Prostate gland (tissue), 2 donors: Measurements from ENCODE around the gene SLC25A15.

DNA sequence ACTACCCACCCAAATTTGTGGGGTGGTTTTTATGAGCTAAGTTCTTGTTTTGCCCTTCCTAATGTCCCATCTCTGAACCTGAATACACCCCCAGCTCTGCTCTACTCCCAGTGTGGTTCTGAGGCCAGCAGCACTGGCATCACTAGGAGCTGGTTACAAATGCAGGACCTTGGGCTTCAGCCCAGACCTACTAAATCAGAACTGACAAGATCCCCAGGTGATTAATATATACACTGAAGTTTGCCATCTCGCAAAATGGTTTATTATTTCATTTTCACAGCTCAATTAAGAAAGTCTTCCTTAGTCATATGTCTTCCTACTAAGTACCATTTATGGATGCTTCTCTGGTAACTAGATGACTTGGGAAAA is 67.9 kb downstream of the FOXO1 start:
- PRO-cap, result unidirectional peak, minus-strand start at position 120 of the sequence
- RAMPAGE, long total RNA, 2 experiments, result no peak in any of the 2 experiments

- PRO-cap, result no peak
- RAMPAGE, long total RNA, 2 experiments, result no peak in any of the 2 experiments
Observed at GRCh38 chr13:40605519-40606273, 60.7 kb downstream of the FOXO1 start.

DNA sequence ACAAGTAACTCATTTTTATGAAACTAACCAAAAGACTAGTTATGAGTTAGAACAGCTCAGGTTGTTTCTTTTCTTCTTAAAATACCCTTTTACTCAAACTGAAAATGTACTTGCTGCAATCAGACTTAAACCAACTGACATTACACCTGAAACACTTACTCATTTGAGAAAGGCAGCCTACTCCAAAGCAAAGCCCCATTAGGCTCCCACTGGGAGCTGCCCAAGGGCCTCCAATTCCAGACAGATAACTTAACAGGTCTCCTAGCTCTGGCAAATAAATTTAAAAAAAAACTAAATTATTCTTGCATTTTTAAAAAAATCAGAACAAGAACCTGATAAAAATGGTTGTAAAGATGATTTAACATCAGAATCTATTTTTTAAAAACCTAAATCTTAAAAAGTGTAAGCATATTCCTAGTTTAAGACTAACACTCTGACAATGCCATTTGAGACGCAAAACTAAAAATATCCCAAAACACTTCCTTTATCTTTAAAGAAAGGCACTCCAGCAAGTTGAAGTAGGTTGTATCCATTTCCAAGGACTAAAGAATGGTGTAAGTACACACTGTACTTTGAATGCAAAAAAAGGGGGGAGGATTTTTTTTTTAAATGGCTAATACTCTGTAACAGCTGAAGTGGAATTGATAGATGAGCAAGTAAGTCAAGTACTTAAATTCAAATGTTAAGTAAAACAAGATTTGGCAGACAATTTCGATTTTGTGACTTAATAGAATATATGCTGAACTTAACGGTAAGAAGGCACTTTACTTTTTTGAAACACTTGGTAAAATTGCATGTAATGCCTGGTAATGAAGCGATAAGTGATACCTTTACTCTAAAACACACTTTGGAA is 3.3 kb downstream of the FOXO1 start:
- PRO-cap, result no peak
- RAMPAGE, long total RNA, 2 experiments, result no peak in any of the 2 experiments

DNA sequence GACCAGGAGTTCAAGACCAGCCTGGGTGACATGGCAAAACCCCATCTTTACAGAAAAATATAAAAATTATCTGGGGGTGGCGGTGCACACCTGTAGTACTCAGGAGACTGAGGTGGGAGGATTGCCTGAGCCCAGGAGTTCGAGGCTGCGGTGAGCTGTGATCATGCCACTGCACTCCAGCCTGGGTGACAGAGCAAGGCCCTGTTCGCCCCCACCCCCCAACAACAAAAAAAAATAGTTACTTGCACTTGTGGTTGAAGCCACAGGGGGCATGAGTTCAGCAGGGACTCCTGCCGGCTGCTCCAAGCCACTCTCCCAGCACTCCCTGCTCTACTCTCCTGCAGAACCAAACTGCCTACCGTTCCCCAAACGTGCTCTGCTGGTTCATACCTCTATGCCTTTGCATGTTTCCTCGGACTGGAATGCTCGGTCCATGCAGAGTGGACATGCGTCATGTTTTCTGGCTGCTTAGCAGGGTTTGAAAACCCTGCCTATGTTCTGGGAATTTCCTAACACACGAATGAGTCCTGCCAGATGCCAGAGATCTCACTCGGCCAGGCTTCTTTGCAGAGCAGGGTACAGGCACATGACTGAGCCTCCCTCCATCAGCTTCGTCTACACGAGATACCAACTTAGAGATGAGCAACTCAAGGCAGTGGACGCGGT is 8.6 kb upstream of the SLC25A15 start:
- PRO-cap, result no peak
- RAMPAGE, long total RNA, 2 experiments, result no peak in any of the 2 experiments

DNA sequence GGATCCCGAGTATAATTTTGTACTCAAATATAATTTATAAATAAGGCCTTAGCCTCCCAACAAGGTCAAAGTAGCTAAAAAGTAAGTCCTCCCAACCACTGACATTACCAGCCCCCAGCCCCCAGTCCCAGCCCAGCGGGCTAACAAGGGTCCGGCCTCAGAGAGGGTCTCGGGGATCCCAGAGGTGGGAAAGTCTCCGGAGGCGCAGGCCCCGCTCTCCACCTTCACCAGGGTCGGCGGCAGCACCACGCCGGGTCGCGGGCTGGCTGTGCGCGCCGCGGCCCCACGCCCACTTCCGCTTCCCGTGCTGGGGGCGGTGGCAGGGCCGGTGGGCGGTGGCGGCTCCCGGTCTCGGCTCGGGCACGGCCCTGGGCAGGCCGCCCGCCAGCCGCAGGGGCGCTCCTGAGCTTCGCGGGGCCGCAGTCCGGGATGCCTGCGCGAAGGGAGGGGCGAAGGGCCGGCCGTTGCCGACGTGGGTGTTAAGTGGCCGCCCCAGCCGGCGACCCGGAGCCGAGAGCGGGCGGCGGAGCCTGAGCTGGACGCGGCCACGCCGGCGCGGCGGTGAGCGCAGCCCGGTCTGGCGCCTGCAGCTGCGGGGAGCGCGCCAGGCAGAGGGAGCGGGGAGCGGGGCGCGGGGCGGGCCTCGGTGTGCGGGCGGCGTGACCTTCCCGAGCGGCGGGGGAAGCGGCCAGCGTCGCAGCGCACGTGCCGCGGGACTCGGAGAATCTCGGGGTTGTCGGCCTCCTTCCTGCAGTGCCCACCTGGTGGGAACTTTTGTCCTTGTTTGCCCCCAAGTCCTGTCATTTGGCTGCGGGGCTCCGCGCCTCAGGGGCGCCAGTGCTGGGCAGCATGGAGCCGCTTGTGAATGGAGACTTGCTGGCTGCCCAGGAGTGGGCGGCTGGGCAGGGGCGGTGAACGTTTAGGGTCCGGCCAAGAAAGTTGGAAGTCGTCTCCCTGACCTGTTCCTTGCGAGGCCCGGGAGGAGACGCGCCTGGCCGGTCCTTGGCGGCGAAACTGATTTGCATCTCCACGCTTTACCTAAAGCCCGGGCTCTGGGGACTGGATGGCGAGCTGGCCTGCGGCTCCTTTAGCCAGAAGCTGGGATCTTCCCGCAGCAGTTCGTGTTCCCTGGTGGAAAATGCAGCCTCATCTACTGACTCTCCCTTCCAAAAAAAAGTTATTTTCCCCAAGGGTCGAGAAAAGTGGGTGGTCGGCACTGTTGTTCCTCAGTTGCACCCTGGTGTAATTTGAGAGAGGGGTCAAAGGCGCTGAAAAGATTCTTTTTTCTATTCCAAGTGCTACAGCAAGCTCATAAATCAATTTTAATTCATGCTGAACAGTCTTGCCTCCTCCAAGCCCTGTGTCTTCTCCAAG is at the start of gene SLC25A15:
SLC25A15 (plus strand) TSS at position 509 of the 1,374 bp plus-strand sequence.
- PRO-cap, result bidirectional peak, plus-strand start at position 509 of the sequence, minus-strand start at position 287 of the sequence; bidirectional peak, plus-strand start at position 611 of the sequence, minus-strand start at position 579 of the sequence; unidirectional peak, minus-strand start at position 1,016 of the sequence
- RAMPAGE, long total RNA, 2 experiments, result no peak in any of the 2 experiments

DNA sequence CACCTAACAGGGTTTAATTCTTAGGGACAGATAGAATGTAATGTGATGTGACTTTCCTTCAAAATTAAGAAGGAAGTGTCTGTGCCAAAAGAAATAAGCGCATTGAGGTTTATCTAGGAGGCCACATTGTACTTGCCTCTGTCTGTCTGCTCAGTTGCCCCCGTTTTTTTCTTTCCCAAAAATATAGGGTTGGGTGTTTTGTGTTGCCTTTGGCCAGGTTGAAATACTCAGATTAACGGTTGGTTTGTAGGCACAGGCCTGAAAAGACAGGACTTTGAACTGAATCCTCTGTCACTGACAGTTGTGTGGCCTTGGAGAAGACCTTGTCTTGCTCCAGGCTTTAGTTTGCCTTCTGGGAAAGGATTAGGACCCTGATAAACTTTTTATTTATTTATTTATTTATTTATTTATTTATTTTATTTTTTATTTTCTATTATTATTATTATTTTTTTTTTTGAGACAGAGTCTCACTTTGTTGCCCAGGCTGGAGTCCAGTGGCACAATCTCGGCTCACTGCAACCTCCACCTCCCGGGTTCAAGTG is 1.6 kb downstream of the SLC25A15 start:
- PRO-cap, result no peak
- RAMPAGE, long total RNA, 2 experiments, result no peak in any of the 2 experiments

DNA sequence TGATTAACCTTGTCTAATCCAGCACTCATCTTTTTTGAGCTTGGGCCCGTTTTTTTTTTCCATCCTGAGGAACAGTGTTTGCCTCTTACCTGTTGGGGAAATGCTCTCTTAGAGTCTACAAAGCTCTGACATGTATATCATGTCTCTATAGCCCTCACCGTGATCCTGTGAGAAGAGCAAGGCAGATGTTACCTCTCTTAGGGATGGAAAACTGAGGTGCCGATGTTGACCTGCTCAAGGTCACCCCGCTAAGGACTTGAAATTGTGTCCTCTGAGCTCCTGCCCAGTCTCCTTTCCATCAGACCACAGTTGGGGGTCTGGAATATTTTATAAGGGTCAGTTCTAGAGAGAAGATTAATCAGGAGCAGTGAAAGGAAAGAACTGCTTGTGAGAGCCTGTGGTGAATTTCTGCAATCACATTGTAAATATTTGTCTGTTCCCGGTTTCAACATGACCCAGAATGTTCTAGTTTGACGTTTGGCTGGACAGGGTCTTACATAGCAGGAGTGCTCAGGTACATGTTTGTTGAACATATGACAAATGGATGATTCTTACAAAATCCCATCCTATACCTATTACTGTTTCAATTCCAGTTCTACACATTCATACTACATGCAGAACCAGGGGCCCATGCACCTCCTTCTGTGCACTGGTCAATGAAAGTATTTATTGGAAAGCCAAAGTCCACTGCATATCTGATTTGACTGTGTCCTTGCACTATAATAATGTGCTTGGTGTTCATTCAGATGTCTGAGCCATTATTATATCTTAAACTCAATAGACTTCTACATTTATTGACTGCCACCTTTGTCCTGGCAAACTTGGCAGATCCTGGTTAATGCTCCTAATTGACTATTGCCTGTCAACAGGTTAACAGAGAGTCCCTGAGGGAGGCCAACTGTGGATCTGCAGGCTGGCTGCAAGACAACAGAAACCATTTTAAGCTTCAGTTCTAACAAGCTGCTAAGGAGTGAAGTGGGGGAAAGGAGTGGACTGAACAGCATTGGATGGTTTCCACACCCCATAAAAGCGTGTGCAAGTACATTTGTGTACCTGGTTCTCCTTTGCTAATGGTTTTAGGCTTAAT is 12.2 kb downstream of the SLC25A15 start:
- PRO-cap, result no peak
- RAMPAGE, long total RNA, 2 experiments, result no peak in any of the 2 experiments

DNA sequence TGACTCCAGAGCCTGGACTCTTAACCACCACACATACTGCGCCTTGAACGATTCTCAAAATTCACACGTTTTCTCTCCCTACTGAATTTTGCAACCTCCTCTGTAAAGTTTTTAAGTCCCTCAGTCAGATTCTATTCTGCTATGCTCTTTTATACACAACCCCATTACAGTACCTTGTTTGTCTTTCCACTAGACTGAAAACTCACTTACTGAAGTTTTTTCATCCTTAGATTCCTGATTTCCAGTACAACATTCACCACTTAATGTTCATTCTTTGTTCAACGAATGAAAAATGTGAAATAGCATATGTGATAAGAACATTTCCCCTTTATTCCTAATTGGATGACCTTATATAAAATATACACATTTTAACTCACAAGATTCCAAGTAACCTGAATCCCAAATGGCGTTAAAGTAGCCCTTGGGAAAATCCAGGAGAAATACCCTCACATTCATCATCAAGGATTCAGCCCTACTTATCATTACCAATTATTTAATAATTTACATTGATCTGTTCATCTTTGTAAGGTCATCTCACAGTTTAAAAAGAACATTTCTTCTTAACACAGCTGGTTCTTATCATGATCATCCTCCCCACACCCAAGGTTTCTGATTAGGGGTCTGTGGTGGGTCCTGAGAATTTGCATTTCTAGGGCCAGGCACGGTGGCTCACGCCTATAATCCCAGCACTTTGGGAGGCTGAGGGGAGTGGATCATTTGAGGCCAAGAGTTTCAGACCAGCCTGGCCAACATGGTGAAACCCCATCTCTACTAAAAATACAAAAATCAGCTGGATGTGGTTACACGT is 101.7 kb downstream of the ELF1 start:
- PRO-cap, result no peak
- RAMPAGE, long total RNA, 2 experiments, result no peak in any of the 2 experiments

- PRO-cap, result no peak
- RAMPAGE, long total RNA, 2 experiments, result no peak in any of the 2 experiments
Observed at GRCh38 chr13:40933378-40934077, 85.6 kb downstream of the ELF1 start.

DNA sequence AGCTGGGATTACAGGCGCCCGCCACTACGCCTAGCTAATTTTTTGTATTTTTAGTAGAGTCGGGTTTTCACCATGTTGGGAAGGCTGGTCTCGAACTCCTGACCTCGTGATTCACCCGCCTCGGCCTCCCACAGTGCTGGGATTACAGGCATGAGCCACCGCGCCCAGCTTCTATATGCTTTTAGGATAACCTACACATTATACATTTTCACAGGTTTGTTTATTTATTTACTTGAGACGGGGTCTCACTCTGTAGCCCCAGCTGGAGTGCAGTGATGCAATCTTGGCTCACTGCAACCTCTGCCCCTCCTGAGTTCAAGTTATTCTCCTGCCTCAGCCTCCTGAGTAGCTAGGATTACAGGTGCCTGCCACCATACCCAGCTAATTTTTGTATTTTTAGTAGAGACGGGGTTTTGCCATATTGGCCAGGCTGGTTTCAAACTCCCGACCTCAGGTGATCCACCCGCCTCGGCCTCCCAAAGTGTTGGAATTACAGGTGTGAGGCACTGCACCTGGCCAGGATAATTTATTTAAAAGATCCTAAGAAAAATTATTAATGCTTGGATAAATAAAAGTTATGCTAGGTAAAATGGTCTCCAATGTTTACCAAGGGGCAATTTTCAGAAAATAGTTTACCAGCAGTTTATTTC is 81.4 kb downstream of the ELF1 start:
- PRO-cap, result no peak
- RAMPAGE, long total RNA, 2 experiments, result no peak in any of the 2 experiments

DNA sequence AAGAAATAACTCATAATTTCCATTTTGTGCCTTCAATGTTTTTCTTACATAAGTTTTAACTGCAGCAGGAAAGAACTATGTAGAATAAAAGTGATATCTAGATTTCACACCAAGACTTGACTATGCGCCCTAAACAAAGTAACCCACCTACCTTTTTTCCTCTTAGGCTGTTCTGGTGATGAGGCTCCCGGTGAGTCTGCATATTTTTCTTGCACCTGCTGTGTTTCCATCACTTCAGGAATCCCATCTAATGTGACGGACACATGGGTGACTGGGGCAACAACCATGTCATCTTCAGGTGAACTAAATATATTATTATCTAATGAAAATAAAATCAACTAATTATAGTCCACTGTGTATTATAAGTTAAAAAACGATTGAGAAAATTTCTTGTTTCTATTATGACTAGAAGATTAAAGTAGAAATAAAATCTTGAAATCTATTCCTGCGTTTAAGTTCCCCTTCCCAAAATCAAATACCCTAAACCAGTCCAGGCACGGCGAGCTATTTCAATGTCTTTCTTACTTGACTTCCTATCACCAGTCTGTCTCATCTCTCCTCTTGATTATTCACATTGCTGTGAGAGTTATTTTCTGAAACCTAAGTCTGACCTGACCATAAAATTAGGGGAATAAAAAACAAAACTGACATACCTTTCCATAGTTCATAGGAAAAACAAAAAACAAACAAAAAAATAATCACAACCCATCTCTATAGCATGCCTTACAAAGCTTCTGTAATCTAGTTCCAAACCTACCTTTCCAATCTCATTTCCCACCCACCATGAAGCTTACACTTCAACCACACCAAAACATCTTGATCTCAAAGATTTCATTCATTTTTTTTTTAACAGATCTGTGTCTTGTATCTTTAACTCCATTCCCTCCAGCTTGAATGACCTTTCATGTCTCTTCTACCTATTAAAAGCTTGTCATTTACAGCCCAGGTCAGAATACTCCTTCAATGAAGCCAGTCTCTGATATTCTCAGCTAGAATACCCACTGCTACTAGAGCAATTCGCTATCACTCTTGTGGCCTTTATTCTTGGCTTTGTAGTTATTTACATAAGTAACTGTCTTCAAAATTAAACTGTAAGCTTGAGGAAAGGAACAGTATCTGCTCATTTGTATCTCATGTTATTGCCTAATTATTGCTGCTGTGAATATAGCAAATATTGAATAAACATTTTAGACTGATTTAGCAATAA is 69.1 kb downstream of the ELF1 start:
- PRO-cap, result no peak
- RAMPAGE, long total RNA, 2 experiments, result no peak in any of the 2 experiments

- PRO-cap, result no peak
- RAMPAGE, long total RNA, 2 experiments, result no peak in any of the 2 experiments
Observed at GRCh38 chr13:40957358-40957738, 61.8 kb downstream of the ELF1 start.

GRCh38 chr13:40999346-41000031 is 19.6 kb downstream of the ELF1 start:
- PRO-cap, result no peak
- RAMPAGE, long total RNA, 2 experiments, result no peak in any of the 2 experiments

DNA sequence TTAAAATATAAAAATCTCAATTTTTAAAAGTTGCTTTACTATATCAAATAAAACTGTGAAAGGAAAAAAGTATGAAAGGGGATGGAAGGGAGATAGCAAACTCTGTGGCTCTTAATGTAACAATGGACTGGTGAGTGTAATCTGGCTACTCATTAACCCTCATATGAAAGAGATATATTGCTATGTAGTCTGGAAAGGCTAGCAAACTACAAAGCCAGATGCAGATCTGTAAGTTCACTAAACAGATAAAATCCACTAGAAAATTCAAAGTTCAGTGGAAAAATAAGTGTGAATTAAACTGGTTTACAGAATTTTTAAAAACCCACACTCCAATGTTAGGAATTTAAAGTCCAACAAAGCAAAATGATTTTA is 466 bp upstream of the ELF1 start:
- PRO-cap, result no peak
- RAMPAGE, long total RNA, 2 experiments, result no peak in any of the 2 experiments

DNA sequence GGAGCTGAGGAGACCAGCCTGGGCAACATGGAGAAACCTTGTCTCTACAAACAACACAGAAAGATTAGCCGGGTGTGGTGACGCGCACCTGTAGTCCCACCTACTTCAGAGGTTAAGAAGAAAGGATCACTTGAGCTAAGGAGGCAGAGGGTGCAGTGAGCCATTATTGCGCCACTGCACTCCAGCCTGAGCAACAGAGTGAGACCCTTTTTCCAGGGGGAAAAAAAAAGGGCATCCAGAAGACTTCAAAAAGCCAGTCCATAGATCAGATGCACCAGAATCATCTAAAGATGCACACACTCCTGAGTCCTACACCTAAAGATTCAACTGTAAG is 19.9 kb upstream of the WBP4 start:
- PRO-cap, result no peak
- RAMPAGE, long total RNA, 2 experiments, result no peak in any of the 2 experiments

DNA sequence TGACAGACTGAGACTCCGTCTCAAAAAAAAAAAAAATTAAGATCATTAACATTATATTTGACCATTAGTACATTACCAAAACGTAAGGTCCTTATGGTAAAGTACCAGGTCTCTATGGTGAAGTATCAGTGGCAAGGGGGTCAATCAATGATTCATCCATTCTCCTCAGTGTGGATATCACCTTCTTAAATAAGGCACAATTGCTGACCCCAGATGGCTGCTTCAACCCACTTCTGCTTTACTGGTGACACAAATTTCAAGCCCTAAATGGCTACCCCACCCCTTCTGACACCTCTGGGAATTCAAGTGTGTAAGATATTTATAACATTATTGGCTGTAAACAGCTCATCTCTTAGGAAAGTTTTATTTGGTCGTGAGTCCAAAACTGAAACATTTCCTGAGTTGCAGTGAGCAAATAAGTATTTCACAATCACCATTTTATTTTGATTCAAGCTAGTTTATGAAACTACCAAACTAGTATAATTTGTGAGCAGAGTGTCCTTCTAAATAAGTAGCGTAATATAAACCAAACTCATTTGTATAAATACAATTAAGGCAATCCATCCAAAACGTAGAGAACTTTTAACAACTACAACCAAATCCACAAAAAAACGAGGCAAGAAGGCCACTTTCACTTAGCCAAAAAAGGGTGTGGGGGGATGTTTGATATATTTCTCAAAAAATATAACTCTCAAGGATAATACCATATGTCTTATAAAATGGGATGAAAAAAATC is 7.8 kb upstream of the WBP4 start:
- PRO-cap, result no peak
- RAMPAGE, long total RNA, 2 experiments, result no peak in any of the 2 experiments

DNA sequence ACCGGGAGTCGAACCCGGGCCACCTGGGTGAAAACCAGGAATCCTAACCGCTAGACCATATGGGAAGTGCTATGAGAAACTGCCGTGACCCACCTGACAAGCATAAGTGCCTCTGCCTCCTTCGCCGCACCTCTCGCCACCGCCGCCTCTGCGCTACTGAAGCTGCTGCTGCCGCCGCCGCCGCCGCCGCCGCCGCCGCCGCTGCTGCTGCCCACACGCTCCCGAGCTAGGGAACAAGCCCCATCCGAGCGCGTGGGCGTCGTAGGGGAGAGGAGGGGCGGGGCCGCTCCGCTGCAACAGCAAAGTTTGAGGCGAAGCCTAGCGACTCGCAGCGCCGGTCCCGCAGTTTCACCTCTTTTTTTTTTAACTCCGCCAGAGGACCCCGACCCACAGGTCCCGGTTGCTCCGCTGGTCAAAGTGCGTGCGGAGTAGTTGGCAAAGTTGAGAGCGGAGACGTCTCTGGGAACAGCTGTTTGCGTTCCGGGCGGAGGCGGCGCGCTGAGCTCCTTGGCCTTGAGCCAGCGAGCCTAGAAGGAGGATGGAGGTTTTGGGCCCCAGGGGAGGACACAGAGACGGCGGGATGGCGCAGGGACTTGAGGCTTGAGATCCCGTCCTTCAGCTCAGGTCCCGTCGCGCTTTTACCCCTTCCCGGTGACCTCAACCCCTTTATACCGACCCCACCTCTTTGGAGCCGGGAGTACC is 413 bp upstream of the WBP4 start:
- PRO-cap, result bidirectional peak, plus-strand start at position 103 of the sequence, minus-strand start at position 158 of the sequence; bidirectional peak, plus-strand start at position 296 of the sequence, minus-strand start at position 196 of the sequence; bidirectional peak, plus-strand start at position 567 of the sequence, minus-strand start at position 443 of the sequence; bidirectional peak, plus-strand start outside the sequence, minus-strand start at position 640 of the sequence
- RAMPAGE, long total RNA, 2 experiments, result start-site peak on the plus strand in 1 of 2 experiments, centred at position 300 of the sequence, 13 reads per replicate; start-site peak on the minus strand in 2 of 2 experiments, centred at positions 178 to 650 of the sequence, 26 to 116 reads per replicate

DNA sequence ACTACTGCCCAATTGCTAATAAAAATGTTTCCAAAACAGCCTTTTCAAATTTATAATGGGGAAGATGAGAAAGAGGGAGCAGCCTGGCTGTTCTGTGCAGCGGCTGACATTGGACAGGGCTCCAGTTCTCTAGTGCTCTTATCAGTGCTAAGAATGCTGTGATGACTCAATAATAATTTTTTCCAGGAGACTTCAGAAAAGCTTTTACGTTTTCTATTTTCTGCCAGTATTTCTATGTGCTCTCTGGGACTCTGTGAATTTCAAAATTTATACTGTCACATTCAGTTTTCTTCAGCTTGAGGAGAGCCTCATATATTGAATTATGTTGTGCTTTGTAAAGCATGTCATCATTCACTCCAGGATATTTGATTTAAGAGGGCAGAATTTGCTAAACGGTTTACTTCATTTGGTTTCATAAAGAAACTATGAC is 209.6 kb downstream of the VWA8 start:
- PRO-cap, result no peak
- RAMPAGE, long total RNA, 2 experiments, result no peak in any of the 2 experiments

- PRO-cap, result no peak
- RAMPAGE, long total RNA, 2 experiments, result no peak in any of the 2 experiments
Observed at GRCh38 chr13:41865280-41866130, 95.4 kb downstream of the VWA8 start.

DNA sequence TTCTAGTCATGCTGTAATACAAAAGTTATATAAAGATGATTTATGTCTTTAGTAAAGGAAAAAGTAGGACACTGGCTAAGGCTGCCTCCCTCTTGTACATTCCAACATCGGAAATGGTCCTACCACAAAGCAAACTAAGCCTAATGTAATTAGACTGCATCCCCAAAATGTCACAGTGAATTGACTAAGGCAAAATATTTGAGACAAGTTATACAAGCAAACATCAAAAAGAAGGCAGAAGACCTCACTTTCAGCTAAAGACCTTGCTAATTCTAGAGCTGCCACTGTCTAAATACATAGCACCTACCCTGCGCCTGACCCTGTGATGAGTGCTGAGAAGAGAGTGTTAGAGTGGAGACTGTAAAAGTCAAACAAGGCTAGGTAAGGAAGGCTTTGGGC is 852 bp upstream of the VWA8 start:
- PRO-cap, result no peak
- RAMPAGE, long total RNA, 2 experiments, result no peak in any of the 2 experiments